Calu3 (cell line): ENCODE data around the gene PRKAA2.

DNA sequence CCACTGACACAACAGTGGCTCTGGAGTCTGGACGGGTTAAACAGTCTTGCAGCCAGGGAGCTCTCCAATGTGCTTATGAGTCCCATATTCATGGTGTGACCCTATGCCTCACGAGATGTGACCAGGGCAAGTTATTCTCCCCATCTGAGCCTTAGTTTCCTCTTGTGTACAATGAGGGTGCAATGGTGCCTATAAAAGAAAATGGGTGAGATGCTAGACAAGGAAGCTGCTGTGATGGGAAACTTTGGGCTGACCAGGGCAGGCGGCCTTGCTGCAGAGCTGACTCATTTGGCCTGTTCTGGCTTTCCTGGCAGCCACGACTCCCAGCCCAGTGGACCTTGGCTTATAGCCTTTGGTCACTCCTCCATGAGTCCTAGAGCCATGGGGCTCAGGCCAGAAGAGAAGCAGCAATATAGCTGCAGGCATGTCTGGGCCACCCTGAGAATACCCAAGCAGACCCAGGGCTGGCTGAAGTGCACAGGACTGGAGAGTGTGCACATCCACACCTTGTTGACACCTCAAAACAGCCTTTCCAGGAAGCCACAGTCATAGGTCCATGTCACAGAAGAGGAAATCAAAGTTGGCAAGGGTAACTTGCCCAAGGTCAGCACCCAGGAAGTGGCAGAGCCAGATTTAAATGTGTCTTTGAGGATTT is 1.8 kb upstream of the LEXM start:
- PRO-cap, result no peak

GRCh38 chr1:54859142-54859562 is 27.8 kb downstream of the DHCR24 start:
- PRO-cap, result no peak

- PRO-cap, result no peak
These were observed 14.4 kb upstream of the TMEM61 start for GRCh38 chr1:54965948-54966422.

DNA sequence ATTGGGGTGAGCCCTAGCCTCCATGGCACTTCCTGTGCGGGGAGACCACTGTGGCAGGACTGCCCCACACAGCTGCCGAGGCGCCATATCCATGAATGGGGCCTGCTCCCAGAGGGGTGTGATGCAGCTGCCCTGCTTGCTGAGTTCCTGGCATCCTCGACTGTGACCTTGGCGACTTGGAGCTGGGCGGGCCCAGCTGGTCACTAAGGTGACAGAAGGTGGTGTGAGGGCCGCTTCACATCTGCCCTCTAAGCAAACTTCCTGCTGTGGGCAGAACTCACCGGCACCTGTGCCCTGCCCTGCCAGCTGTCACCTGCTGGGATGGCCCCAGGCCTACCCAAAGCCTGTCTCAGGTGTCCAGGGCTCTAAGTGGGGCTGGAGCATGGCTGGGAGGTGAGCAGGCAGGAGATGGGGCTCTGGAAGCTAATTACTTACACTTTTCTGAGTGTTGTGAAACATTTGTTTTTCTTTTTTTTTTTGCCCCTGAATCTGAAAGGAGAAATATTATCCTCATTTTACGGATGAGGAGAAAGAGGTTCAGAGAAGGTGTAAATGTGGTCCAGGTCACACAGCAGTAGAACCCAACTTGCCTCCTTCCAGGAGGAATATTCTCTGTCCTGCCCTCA is 9.1 kb upstream of the BSND start:
- PRO-cap, result no peak

GRCh38 chr1:55093533-55094281 is 54.4 kb downstream of the PCSK9 start:
- PRO-cap, result no peak

GRCh38 chr1:55179633-55180123 is 35.5 kb downstream of the USP24 start:
- PRO-cap, result no peak

- PRO-cap, result no peak
These were observed 439.6 kb upstream of the USP24 start for GRCh38 chr1:55654699-55655131.

DNA sequence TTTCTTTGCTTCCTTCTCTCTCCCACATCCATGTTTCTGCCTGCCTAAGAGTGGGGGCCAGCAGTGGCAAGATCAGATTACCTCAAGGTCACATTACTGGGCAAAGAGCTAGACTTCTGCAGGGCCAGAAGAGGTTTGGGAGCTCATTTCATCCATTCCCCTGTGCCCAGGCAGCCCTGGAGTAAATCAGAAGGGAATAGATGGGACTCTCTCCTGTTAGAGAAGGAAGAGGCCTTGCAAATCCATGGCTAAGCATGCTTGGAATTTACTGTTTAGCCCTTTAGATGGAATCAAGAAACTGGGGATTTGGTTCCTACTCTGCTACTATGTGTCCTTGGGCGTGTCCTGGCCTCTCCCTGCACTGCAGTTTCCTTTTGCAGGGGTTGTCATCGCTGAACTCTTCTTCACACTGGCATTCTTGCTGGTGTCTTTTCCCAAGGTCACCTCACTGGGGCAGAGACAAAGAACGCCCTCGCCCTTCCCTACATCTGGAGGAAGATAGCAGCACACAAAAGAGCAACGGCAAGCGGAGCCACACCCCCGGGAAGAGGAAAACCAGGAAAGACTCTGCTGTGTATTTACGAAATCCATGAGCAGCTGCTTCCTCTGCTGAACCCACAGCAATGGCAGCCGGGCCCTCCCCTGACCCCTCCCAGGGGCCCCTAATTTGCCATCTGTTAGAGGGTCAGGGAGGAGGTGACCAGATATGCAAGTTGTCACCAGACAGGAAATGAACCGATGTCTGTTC is 73.2 kb downstream of the PLPP3 start:
- PRO-cap, result no peak

DNA sequence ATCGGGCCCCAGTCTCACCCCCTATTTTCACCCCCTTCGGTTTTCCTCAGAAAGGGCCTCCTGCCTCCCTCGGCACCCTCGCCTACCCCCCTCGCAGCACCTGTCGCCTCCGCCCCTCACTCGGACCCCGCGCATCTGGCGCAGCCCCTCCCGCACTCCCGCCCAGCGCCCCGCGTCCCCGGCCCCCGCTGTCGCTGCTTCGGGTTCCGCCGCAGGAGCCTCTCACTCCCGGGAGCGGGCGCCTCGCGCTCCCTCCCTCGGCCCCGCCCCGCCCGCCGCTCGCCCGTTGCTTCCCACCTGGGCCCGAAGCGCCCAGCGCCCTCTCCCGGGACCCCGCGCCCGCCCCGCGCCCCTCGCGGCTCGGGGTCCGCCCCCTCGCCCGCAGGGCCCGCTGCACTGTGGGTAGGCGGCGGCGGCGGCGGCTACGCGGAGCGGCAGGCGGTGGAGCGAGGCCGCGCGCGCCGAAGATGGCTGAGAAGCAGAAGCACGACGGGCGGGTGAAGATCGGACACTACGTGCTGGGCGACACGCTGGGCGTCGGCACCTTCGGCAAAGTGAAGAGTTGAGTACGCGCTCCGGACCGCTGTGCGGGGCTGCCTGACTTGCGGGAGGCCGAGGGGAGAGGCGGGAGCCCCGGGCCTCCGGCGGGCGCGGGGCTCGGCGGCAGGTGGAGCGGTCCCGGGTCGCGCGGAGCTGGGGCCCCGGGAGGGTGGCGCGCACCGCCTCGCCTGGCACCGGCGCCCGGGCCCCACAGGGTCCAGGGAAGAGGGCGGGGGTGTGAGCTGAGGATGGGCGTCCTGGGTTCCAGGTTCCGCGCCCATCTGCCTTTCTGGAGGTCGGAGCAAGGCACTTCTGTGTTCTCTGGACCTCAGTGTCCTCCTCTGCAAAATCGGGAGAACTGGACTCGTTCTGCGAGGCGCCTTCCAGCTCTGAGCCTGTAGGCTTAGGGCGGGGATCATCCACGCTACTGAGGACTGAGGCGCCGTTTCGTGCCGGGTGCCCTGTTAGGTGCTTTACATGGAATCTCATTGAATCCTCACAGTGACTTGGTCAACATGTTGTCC is at the start of gene PRKAA2:
TSS of gene PRKAA2 (plus strand) at position 394 of the 1,064 bp plus-strand sequence.
- PRO-cap, result bidirectional peak, plus-strand start at position 449 of the sequence, minus-strand start at position 224 of the sequence; unidirectional peak, minus-strand start at position 969 of the sequence

GRCh38 chr1:56681823-56682649 is 36.9 kb downstream of the PRKAA2 start:
- PRO-cap, result no peak

DNA sequence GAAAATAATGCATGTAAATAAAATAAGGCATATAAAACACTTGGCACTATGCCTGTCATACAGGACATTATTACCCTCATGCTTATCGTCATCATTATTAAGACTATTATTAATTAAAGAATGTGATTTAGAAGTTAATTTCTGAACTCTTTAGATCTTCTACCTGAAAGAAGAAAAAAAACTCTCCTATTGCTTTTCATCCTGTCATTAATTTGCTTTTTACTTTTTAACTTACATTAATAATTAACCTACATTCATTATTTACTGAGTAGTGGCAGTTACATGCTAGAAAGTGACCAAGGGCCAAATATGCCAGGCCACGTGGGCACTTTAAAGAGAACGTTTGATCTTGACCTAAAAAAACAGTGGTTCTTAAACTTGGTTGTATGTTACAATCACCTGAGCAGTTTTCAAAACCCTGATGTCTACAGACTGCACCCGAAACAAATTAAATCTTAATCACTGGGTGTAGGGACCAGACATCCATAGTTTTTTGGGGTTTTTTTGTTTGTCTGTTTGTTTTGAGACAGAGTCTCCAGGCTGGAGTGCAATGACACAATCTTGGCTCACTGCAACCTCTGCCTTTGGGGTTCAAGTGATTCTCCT is 46.1 kb downstream of the C8B start:
- PRO-cap, result no peak

DNA sequence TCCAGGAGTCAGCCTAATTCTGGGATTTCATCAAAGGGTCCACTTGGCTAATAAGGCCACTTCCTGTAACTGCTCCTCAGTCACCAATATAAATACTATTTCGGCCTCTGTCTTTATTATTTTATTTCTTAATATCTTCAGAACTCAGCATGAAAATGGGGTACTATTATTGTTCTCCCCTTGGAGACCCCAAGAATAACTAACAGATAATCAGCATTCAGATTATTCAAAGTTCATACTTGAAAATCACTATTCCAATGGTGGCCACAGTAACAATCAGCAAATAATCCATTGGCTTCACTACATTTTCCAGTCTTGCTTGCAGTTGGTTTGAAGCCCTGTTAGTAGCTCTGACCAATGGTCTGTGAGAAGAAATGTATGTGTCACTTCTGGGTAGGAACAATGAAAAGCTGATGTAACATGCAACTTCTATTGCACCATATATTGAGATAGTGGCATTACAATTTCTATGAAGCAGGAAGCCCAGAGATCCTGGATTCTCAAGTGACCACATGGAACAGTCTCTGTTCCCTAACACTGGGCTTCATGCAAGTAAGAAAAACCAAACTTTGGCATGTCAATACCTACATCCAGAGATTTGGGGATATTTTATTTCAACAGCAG is 250.9 kb upstream of the DAB1 start:
- PRO-cap, result no peak

GRCh38 chr1:57816609-57817041 is 392.8 kb upstream of the DAB1 start:
- PRO-cap, result no peak

- PRO-cap, result no peak
These were observed 264.0 kb downstream of the OMA1 start for GRCh38 chr1:58282565-58282944.

- PRO-cap, result bidirectional peak, plus-strand start at chr1:58574004, minus-strand start at chr1:58573837
These were observed 3.2 kb downstream of the TACSTD2 start for GRCh38 chr1:58573545-58574597.

DNA sequence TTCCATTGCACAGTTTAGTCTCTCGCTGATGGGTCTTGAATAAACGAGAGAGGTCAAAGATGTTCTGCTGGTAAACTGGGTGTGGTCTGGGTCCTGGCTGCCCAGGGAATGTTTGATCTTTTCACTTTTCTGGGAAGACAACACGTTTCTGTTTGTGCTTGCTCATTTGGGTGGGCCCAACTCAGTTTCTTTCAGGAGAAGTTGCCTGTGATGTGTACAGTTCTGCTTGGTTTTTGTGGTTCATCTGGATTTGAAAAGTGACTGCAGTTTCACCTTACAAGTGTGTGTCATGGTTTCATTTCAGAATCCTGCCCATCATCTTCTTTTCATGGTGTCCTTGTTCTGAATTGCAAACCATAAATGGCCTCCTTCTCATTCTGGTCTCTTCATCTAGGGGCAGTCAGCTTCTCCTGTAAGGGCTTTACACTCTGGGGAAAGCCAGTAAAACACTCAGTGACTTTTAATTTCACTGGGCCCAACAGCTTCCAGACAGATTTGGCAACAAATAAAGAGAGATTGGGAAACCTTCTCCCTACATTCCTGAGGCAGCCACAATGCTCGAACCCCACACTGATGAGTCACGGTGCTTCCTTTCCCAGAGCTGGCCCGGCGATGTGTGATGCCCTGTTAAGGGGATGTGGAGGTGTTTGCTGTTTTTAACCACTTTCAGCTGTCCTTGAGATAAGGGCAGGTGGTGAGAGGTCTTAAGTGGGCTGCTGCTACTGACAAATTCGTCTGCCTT is 7.3 kb upstream of the TACSTD2 start:
- PRO-cap, result no peak

- PRO-cap, result no peak
These were observed 43.1 kb upstream of the TACSTD2 start for GRCh38 chr1:58620066-58620675.

GRCh38 chr1:58785424-58786198 is 1.8 kb upstream of the JUN start:
- PRO-cap, result bidirectional peak, plus-strand start at chr1:58785505, minus-strand start at chr1:58785482; bidirectional peak, plus-strand start at chr1:58786063, minus-strand start at chr1:58785751

GRCh38 chr1:58786199-58786987 is 2.5 kb upstream of the JUN start:
- PRO-cap, result no peak

DNA sequence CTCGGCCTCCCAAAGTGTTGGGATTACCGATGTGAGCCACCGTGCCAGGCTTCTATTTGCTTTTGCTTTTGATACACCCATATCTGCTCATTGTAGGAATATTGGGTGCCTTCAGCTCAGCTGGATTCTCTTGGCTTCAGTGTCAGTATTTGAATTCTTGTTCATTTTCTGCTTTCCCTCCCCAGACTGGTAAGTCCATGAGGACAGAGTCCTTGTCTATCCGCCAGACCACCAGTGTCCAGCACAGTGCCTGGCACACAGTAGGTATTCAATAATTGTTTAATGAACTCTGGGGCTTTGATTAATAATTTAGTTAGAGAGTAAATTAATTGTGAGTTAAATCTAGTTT is 118.9 kb upstream of the JUN start:
- PRO-cap, result no peak